ENCODE measurements around a stretch of chr15.

DNA sequence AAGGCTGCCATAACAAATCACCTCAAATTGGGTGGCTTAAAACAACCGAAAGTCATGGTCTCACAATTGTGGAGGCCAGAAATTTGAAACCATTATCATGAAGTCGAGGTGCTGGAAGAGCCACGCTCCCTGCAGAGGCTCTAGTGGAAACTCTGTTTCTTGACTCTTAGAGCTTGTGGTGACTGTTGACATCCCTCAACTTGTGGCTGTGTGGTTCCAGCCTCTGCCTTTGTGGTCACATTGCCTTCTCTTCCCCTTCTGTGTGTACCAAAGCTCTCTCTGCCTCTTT lies 48.8 kb upstream of the CRTC3 start:
- RRBS: no CpG with 5 or more reads among the region's 3 CpGs
CAGE:
- cytosol, long polyA plus RNA: no peak
- long polyA plus RNA: no peak
- nucleus, long polyA plus RNA: no peak

GRCh38 chr15:90500761-90501710 lies 28.7 kb upstream of the CRTC3 start:
- RRBS: no CpG with 5 or more reads among the region's 3 CpGs
CAGE:
- cytosol, long polyA plus RNA: no peak
- long polyA plus RNA: no peak
- nucleus, long polyA plus RNA: start-site peak on the plus strand at chr15:90500627-90501311, 863 reads

DNA sequence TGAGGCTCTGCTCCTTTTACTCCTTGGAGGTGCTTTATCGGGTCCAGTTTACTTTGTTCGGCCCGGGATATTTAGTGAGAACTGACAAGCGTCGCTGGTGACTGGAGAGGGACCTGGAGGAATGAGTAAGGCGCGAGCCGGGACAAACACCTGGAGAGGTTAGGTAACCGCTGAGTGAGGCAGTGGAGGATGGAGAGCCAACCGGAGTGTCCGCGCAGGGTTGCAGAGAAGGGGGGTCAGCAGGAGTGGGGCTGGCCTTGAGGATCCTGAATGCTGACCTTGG lies 967 bp downstream of the CRTC3 start:
- RRBS: 4% methylated on average over 8 of the region's 12 CpGs
CAGE:
- cytosol, long polyA plus RNA: no peak
- long polyA plus RNA: no peak
- nucleus, long polyA plus RNA: no peak

- RRBS: no CpG with 5 or more reads among the region's 12 CpGs
CAGE:
- cytosol, long polyA plus RNA: no peak
- long polyA plus RNA: no peak
- nucleus, long polyA plus RNA: no peak
Measured at GRCh38 chr15:90539675-90540420, 10.1 kb downstream of the CRTC3 start.

- RRBS: no CpG with 5 or more reads among the region's 9 CpGs
CAGE:
- cytosol, long polyA plus RNA: no peak
- long polyA plus RNA: no peak
- nucleus, long polyA plus RNA: no peak
Measured at GRCh38 chr15:90575703-90576698, 46.3 kb downstream of the CRTC3 start.

DNA sequence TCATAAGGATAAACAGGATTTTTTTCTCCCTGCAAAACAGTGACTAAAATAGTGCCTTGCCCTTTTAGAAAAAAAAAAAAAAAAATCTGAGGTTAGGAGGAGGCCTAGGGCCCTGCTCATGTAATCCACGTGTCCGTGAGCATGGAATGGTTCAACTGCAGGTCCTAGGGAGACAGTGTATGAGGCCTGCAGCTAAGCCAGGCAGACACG lies 36.6 kb upstream of the BLM start:
- RRBS: no CpG with 5 or more reads among the region's 3 CpGs
CAGE:
- cytosol, long polyA plus RNA: no peak
- long polyA plus RNA: no peak
- nucleus, long polyA plus RNA: no peak

GRCh38 chr15:90816312-90817052 lies 51.9 kb upstream of the FURIN start:
- RRBS: no CpG with 5 or more reads among the region's 14 CpGs
CAGE:
- cytosol, long polyA plus RNA: no peak
- long polyA plus RNA: no peak
- nucleus, long polyA plus RNA: no peak

GRCh38 chr15:90860425-90860685 lies 8.0 kb upstream of the FURIN start:
- RRBS: no CpG with 5 or more reads among the region's 6 CpGs
CAGE:
- cytosol, long polyA plus RNA: no peak
- long polyA plus RNA: no peak
- nucleus, long polyA plus RNA: no peak

GRCh38 chr15:90870705-90871961 lies 2.7 kb downstream of the FURIN start:
- RRBS: 1% methylated on average over 62 of the region's 113 CpGs
CAGE:
- cytosol, long polyA plus RNA: start-site peak on the plus strand at chr15:90871751-90871865, 7 reads
- long polyA plus RNA: no peak
- nucleus, long polyA plus RNA: no peak

DNA sequence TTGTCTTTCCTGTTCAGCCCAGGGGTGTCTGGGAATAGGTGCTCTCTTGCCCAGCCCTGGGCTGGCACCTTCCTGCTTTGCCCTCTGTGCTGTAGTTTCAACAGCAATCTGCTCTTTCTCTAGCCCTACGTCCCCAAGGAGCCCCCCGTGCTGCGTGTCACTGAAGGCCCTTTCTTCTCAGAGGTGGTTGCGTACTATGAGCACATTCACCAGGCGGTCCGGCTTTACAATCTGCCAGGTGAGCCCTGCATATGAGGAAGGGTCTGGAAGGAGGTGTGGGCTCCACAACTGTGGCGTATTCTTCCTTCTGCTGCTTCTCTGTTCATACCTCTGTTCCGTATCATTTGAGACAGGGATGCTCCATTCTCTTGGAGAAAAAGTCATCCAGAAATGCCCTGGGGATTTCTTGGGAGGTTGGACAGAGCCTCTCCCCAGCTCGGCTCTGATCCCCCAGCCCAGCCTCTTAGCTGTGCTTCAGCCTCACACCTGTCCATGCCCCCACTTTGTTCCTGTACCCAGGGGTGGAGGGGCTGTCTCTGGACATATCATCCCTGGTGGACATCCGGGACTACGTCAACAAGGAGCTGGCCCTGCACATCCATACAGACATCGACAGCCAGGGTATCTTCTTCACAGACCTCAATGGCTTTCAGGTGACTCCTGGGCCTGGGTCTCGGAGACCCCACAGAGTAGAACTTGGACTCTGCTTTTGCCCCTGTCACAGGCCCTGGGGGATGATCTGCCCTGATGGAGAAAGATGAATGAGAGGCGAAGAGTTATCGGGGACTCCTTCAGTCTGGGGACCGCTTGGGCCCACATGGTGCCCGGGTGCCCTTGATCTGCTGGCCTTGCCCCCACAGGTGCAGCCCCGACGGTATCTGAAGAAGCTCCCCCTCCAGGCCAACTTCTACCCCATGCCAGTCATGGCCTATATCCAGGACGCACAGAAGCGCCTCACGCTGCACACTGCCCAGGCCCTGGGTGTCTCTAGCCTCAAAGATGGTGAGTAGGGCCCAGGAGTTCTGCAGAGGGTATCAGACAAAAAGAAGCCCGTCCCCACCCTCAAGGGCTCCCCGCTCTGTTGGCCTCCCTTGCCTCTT lies 10.0 kb downstream of the MAN2A2 start:
- RRBS: no CpG with 5 or more reads among the region's 24 CpGs
CAGE:
- cytosol, long polyA plus RNA: no peak
- long polyA plus RNA: no peak
- nucleus, long polyA plus RNA: no peak

DNA sequence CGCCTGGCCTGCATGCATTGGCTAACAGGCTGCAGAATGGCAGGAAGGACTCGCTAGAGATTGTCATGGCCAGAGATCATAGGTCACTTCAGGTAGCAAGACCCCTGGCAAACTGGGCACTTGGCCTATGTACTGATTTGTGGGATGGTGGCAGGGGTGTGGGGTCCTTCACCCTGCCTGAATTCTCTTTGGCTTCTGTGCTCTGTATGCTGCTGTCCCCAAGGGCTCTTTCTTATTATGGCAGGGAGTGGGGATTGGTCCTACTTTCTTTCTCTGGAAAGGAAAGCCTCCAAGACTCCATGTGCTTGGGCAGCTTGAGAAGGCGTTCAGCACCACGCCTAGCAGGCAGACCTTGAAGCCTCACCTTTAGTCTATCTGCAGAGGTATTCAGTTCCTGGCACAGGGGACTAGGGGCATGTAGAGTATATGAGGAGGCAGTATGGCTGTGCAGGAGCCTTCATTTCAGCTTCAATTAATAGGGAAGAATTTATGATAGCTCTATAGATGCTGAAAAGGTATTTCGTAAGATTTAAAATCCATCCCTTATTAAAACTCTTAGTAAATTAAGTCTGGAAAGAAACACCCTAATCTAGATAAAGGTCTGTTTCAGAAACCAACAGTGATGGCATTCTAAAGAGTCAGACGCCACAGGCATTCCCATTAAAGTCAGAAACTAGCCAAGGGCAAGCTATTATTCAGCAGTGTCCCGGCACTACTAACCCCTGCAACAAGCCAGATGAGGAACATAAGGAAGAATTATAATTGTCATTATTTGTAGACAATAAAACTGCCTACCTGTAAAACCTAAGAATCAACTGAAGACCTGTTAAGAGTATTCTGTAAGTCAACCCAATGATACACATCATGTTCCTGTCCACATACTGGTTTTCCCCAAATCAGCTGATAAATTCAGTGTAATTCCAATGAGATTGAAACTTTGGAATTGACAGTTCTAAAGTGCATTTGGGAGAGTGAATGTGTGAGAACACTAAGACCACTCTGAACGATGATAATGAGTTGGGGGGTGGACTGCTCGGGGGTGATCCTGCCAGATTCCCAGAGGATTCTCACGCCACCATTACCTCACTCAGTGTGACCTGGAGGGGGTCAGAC lies 11.6 kb downstream of the HDDC3 start:
- RRBS: no CpG with 5 or more reads among the region's 10 CpGs
CAGE:
- cytosol, long polyA plus RNA: no peak
- long polyA plus RNA: no peak
- nucleus, long polyA plus RNA: no peak

DNA sequence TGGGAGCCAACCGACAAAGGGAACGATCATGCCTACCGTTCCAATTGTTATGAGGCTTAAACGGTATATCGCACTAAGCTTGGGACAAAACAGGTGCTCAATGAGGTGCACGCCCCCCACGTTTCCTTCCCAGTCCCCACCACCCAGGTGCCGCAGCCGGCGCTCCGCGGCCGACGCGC lies 214 bp downstream of the HDDC3 start:
- RRBS: 1% methylated on average over 7 of the region's 15 CpGs
CAGE:
- cytosol, long polyA plus RNA: no peak
- long polyA plus RNA: no peak
- nucleus, long polyA plus RNA: no peak

DNA sequence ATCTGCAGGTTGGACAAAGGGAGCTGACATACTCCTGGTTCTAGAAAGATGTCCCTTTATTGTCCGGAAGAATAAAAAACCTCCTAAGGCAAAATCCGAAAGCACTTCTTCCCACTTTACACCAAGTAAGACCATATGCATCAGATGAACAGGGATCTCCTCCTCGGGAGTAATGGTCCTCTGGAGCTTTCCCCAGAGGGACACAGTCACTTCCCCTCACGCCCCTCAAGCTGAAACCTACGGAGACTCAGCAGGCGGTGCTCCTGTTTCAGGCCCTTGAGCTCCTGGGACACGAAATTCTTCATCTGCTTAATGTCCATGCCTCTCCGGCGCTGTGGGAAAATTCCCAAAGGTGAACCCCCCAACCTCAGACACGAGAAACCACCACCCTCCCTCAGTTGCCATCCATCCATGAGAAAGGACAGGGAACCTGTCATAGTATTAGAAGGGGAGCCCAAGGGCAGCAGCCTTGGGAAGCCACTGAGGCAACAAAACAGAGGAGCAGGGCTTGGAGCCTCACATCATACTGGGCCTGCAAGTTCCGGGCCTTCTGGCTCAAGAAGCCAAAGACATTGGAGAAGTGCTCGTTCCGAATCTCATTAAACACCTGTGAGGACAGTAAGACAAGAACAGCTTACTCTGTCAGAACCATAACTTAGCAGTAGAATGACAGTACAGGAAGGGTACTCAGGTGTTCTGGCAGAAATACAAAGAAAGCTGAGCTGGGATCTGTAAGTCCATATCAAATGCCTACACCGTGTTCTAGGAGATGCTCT lies 11.3 kb upstream of the PRC1 start:
- RRBS: no CpG with 5 or more reads among the region's 14 CpGs
CAGE:
- cytosol, long polyA plus RNA: no peak
- long polyA plus RNA: no peak
- nucleus, long polyA plus RNA: no peak

DNA sequence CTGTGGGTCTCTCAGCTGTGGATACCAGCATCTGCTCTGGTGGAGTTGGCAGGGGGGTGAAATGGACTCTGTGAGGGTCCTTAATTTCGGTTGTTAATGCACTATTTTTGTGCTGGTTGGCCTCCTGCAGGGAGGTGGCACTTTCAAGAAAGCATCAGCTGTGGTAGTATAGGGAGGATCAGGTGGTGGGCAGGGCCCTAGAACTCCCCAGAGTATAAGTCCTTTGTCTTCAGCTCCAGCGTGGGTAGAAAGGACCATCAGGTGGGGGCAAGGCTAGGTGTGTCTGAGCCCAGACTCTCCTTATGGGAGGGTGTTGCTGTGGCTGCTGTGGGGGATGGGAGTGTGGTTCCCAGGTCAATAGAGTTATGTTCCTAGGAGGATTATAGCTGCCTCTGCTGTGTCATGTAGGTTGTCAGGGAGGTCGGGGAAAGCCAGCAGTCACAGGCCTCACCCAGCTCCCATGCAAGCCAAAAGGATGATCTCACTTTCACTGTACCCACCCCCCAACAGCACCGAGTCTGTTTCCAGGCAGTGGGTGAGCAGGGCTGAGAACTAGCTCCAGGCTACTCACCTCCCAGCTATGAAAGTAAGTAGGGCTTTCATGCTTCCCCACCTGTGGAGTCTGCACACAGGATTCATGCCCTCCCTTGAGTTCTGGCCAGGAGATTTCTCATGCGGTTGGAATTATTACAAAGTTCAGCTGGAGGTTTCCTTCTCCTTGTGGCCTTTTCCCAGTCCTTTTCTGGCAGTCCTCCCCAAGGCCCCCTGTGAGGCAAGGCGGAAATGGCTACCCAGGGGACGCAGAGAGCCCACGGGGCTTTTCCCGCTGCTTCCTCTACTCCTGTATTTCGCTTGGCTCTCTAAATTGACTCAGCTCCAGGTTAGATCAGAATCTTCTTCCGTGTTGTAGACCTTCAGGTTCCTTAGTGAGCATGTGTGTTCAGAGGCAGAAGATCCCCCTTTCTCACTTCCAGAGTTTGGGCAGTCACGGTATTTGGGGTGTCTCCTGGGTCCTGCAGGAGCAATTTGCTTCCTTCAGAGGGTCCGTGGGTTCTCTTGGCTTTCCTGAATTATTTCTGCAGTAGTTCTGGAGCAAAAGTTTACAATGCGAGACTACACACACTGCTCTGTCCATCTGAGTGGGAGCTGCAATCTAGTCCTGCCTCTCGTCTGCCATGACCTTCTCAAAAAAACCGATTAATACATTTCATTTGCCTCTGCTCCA lies 356.2 kb downstream of the SV2B start:
- RRBS: no CpG with 5 or more reads among the region's 16 CpGs
CAGE:
- cytosol, long polyA plus RNA: no peak
- long polyA plus RNA: no peak
- nucleus, long polyA plus RNA: no peak

GRCh38 chr15:91852293-91853166 lies 978 bp upstream of the SLCO3A1 start:
- RRBS: 3% methylated on average over 7 of the region's 34 CpGs
CAGE:
- cytosol, long polyA plus RNA: no peak
- long polyA plus RNA: no peak
- nucleus, long polyA plus RNA: no peak

- RRBS: no CpG with 5 or more reads among the region's 7 CpGs
CAGE:
- cytosol, long polyA plus RNA: no peak
- long polyA plus RNA: no peak
- nucleus, long polyA plus RNA: no peak
Measured at GRCh38 chr15:91875260-91875753, 21.8 kb downstream of the SLCO3A1 start.

GRCh38 chr15:91942557-91942983 lies 89.1 kb downstream of the SLCO3A1 start:
- RRBS: no CpG with 5 or more reads among the region's 10 CpGs
CAGE:
- cytosol, long polyA plus RNA: no peak
- long polyA plus RNA: no peak
- nucleus, long polyA plus RNA: no peak

DNA sequence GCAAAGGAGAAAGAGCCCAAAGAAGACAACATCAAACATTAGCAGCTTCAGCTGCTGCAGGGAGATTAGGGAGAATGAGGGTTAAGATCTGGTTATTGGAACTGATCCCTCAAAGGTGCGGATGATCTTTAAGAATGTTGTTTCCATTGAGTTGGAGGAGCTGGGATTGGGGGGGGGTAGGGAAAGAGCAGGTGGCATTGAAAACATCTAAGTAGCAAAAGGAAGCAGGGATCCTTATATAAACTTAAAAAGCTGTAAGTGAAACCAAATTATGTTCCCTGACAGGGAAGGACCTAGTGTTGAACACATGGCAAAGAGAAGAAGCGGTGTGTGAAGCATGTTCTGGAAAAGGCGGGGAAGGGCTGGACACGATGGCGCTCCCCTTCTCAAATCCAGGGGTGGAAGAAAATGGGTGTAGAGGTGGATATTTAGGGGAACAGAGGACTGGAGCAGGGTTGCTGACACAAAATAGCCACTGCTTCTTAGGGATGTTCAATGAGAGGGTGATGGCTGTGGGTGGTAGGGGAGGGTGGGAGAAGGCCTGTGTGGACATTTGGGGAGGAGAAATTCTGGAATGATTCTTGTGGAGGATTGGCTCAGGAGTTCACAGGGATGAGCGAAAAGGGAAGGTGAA lies 163.7 kb downstream of the SLCO3A1 start:
- RRBS: no CpG with 5 or more reads among the region's 6 CpGs
CAGE:
- cytosol, long polyA plus RNA: no peak
- long polyA plus RNA: no peak
- nucleus, long polyA plus RNA: no peak

GRCh38 chr15:92153823-92155053 lies 239.4 kb upstream of the ST8SIA2 start:
- RRBS: no CpG with 5 or more reads among the region's 8 CpGs
CAGE:
- cytosol, long polyA plus RNA: no peak
- long polyA plus RNA: no peak
- nucleus, long polyA plus RNA: start-site peak on the plus strand at chr15:92154624-92155080, 6 reads

- RRBS: no CpG with 5 or more reads among the region's 3 CpGs
CAGE:
- cytosol, long polyA plus RNA: no peak
- long polyA plus RNA: no peak
- nucleus, long polyA plus RNA: no peak
Measured at GRCh38 chr15:92184809-92185040, 209.0 kb upstream of the ST8SIA2 start.

All from H1 (cell line).